ENCODE results near the gene PIGH.

DNA sequence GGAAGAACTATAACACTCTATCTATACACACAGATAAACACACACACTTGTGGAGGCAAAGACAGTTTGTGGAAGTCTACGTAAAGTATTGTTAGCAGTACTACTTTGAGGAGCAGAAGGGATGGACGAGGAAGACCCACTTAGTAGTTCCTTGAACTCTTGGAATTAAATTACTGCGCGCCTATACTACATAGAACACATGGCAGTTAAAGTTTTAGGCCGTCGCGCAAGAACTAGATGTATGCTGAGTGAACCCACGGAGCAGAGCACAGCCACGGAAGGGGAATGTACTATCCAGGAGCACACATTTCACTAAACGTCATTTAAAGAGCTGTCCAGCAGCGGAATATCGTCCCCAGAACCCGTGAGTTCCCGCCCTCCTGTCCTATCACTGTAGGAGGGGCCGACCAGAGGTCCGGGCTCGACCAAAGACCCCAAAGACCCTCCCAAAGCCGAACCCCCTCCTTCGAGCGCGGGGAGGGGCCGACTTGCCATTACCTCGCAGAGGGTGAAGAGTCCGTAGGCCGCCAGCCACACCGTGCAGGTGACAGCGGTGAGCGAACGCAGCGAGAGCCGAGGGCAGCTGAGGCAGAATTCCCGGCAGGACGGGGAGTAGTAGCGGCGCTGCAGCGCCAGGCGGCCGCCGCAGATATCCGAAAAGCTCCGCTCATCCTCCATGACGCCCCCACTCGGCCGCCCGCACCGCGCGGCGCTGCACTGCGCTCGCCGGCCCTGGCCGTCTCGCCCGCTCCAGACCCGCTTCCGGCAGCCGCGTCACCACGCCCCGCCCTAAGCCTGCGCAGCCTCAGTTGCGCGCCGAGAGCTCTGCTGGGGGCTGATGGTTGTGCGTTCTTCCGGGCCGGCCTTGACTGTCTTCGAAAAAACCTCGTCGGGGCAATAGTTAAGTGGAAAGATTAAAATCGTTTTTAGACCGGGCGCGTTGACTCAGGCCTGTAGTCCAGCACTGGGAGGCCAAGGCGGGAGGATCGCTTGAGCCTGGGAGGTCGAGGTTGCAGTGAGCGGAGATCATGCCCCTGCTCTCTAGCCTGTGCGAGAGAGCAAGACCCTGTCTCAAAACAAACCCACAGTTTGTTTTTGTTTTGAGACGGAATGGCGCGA lies at the start of gene PIGH:
PIGH (minus strand) TSS at position 743 of the 1,119 bp plus-strand sequence.
- PRO-cap, result bidirectional peak, plus-strand start at position 494 of the sequence, minus-strand start at position 321 of the sequence; bidirectional peak, plus-strand start at position 819 of the sequence, minus-strand start at position 736 of the sequence
- RAMPAGE, long total RNA, 2 experiments, result start-site peak on the minus strand in 2 of 2 experiments, centred at positions 731 to 745 of the sequence, 49 to 99 reads per replicate

DNA sequence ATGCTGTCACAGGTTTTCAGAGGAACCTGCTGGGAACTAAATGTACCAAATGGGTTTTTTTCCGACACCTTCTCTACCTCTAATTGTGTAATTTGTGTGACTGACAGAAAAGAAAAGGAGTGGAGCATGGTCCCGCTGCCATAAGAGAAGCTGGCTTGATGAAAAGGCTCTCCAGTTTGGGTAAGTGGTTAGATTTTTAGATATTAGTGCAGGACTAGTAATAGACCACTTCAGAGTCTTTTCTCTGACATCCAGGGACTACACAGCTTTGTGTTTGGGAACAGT lies 1.0 kb downstream of the ARG2 start:
- PRO-cap, result no peak
- RAMPAGE, long total RNA, 2 experiments, result no peak in any of the 2 experiments

GRCh38 chr14:67694649-67695249 lies 815 bp downstream of the RDH11 start:
- PRO-cap, result unidirectional peak, plus-strand start at chr14:67695156
- RAMPAGE, long total RNA, 2 experiments, result no peak in any of the 2 experiments

DNA sequence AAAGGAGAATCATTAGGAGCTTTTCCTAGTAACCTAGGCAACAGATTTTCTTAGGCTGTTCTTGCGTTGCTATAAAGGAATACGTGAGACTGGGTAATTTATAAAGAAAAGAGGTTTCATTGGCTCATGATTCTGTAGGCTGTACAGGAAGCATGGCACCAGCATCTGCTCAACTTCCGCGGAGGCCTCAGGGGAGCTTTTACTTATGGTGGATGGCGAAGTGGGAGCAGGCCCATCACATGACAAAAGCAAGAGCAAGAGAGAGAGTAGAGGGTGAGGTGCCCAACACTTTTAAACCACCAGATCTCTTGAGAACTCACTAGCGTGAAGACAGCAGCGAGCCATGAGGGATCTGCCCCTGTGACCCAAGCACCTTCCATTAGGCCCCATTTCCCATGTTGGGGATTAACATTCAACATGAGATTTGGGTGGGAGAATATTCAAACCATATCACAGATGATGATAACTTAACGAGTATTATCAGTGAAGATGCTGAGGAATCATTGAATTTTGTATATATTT lies 97.6 kb downstream of the RAD51B start:
- PRO-cap, result no peak
- RAMPAGE, long total RNA, 2 experiments, result no peak in any of the 2 experiments

DNA sequence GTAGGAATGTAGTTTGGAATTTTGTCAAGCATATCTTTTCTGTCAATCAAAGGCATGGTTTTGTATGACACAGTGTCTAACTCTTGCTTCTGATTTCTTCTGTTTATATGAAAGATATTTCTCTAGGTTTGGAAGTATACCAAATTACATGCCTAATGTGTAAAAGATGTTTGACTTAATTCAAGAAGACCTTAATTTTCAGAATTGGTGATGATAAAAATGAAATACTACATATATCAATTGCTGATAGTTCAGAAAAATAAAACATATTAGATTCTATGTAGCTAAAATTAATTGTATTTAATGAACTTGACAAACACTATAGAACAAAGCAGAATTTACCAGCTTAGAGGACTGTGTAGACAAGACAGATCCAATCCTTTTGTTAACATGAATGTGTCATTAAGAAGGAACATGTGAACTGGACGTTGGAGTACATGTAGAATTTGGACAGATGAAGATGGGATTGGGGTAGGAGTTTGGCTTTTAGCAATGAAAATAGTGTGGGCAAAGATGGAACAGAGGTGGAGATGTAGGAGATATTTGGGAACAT lies 135.9 kb downstream of the RAD51B start:
- PRO-cap, result no peak
- RAMPAGE, long total RNA, 2 experiments, result no peak in any of the 2 experiments

- PRO-cap, result no peak
- RAMPAGE, long total RNA, 2 experiments, result no peak in any of the 2 experiments
Observed at GRCh38 chr14:68124919-68125660, 305.5 kb downstream of the RAD51B start.

GRCh38 chr14:68143128-68144115 lies 323.8 kb downstream of the RAD51B start:
- PRO-cap, result no peak
- RAMPAGE, long total RNA, 2 experiments, result no peak in any of the 2 experiments

DNA sequence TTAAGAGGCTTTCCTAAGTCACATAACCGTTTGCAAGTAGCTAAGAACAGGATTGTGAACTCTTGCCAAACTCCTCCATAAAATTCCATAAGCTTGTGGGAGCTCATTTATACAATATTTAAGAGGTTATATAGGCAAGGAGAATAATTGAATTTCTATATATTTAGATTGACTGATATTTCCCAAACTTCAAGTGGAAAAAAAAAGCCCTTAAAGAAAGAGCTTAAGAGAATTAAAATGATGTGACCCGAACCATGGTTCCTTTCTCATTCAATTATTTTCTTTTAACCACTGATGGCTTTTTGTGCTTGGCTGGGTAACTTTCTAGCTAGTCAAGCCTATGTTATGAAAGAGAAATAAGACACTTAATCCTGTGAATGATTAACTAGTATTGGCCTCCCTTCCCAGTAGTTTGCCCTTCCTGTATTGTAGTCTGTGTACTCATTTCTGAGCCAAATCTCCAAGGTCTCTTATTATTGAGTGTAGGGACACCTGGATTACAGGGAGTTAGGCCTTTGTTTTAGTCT lies 352.9 kb downstream of the RAD51B start:
- PRO-cap, result no peak
- RAMPAGE, long total RNA, 2 experiments, result no peak in any of the 2 experiments

- PRO-cap, result no peak
- RAMPAGE, long total RNA, 2 experiments, result no peak in any of the 2 experiments
Observed at GRCh38 chr14:68282567-68283450, 463.2 kb downstream of the RAD51B start.

GRCh38 chr14:68331321-68331822 lies 461.5 kb downstream of the ZFP36L1 start:
- PRO-cap, result no peak
- RAMPAGE, long total RNA, 2 experiments, result no peak in any of the 2 experiments

DNA sequence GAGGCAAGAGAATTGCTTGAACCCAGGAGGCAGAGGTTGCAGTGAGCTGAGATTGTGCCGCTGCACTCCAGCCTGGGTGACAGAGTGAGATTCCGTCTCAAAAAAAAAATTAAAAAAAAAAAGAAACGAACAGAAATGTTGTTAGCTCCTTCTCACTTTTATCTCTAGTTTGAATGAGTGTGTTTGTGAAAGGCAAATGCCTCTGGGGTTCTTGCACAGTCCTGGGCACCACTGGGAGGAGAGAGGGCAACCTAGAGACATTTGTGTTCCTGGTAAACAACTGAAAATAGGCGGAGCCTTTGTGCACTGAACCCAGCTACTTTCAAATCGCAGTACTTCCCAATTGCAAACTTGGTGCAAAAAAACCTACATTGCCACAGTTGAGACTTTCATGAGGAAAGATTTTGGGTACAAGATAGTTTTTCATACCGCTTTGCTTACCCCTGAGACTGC lies 430.1 kb downstream of the ZFP36L1 start:
- PRO-cap, result no peak
- RAMPAGE, long total RNA, 2 experiments, result no peak in any of the 2 experiments

- PRO-cap, result no peak
- RAMPAGE, long total RNA, 2 experiments, result no peak in any of the 2 experiments
Observed at GRCh38 chr14:68482208-68482407, 310.8 kb downstream of the ZFP36L1 start.

DNA sequence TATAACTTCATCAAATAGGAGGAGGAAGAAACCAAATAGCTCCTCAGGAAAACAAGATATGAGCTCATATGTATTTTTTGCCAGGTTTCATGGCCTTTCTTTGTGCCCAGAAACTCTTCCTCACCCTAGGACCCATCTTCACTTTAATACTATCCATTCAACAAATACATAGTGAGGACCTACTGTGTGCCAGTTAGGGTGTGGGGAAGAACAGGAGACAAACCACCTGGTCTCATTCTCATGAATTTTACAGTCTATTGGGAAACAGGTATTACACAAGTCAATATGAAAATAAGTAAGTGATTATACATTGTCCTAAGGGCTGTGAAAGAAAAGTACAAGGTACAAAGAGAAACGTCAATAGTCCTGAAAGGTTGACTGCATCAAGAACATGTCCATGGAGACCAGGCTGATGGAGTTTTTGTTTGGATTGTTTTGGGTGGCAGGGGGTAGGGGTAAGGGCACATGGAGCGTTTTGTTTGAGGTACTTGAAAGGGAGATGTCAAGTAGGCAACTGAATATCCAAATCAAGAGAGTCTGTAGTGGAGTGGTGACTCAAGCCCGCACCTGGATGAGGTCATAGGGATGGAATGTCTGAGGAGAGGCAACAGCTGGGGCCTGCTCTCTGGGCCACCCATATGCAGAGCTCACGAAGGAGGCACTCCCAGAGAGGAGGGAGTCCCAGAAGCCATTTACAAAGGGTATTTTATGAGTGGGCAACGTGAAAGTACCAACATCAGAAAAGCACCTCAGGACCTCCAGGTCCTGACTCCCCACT lies 272.1 kb downstream of the ZFP36L1 start:
- PRO-cap, result no peak
- RAMPAGE, long total RNA, 2 experiments, result no peak in any of the 2 experiments

DNA sequence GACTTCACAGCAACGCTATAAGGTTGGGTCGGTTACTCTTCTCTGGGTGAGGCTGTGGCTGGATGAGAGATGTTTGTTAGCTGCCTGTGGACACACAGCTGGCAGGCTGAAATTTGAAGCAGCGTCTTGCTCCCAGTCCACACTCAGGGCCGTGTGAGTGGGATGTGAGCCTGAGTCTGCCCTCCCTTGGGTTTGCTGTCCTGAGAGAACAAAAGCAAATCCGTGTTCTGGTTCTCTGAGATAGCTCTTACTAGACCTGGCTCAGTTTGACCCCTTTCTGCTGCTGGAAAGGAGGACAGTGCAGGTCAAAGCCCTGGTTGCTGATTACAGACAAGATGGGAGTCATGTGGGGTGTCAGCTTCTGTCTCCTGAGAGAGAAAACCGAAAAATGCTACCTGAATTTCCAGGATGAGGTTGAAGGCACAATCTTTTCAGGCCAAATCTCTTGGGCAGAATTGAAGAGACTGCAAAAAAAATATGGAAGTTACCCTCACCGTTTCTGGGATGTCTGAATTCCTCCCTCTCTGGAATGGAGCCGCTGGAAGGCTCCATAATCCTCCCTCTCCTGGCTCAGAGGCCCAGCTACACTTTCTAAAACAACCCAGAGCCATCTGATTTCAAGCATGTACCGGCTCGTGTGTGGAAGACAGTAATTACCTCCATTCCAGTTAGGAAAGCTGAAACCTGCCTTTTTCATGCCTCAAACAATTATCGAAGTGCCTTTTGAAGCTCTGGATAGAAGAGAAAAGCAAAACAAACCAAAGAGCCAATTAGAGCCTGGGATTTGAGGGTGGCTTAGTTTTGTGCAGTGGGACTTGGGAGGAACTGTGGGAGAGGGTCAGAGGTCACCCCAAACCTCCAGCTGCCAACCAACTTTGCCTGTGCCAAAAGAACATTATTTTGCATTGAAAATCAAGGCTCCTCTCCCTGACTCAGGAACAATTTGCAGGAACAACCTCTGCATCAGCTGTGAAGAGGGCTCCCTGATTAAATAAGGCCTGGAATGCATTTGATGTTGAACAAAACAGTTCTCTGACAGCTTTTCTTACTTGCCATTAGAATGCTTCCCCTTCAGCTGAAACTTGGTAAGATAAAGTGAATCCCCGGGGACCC lies 270.6 kb downstream of the ZFP36L1 start:
- PRO-cap, result no peak
- RAMPAGE, long total RNA, 2 experiments, result no peak in any of the 2 experiments

GRCh38 chr14:68526393-68527185 lies 266.3 kb downstream of the ZFP36L1 start:
- PRO-cap, result unidirectional peak, plus-strand start at chr14:68526978
- RAMPAGE, long total RNA, 2 experiments, result no peak in any of the 2 experiments

DNA sequence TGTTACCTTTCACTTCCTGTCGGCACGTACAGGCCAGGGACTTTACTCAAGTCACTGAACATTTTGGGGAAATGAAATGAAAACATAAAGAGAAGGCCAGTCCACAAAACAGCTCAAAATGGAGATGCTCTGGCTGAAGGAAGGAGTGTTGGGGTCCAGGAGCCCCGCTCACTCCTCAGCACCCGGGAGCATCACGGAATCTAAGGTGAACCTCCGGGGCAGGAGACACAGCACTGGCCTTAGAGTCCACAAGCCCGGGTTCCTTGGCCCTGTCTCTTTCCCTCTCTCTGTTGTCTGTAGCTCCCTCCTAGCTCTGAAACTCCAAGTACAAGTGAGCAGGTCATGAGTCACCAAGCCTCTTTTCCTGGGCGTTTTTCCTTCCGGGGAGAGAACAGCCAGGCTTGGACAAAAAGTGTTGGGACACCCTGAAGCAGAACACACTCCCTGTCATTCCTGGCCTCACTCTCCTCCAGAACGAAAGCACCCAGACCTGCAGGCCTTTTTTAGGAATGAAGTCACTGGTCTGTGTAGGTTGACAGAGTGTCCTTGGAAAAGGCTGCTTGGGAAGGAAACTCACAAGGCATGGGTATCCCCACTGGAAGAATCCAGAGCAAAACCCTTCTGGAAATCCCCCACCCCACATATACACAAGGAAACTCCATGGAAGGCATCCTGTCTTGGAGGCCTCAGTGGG lies 245.4 kb downstream of the ZFP36L1 start:
- PRO-cap, result bidirectional peak, plus-strand start at position 450 of the sequence, minus-strand start at position 333 of the sequence
- RAMPAGE, long total RNA, 2 experiments, result no peak in any of the 2 experiments

DNA sequence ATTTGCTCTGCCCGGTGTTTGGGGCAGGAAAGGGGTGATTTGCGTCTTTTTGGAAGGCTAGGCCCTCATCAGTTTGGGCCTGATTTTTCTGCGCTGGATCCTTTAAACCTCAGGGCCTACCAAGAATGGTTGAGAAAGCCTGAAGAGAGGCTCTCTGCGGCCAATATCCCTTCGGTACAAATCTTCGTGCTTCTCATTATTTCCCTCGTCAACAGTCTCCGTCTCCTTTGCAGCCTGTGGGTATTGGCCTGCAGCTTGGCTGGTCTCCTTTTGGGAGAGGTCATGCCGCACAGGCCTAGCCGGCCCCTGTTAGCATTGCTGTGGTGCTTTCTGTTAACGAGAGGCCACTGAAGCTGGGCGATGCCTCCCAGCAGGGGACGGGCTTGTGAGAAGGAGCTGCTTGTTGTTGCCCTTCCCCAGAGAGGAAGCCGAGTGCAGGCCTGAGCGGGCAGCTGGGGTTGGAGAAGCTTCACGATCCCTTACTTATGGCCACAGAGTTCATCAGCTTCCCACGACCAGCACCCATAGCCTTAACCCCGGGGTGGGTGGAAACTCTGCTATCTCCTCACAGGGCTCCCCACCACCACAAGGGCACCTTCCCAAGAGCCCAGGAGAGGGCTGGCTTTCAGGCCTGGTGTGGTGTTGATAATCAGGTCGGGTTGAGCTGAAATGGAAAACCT lies 228.6 kb downstream of the ZFP36L1 start:
- PRO-cap, result no peak
- RAMPAGE, long total RNA, 2 experiments, result no peak in any of the 2 experiments

- PRO-cap, result no peak
- RAMPAGE, long total RNA, 2 experiments, result no peak in any of the 2 experiments
Observed at GRCh38 chr14:68571904-68572301, 221.0 kb downstream of the ZFP36L1 start.

DNA sequence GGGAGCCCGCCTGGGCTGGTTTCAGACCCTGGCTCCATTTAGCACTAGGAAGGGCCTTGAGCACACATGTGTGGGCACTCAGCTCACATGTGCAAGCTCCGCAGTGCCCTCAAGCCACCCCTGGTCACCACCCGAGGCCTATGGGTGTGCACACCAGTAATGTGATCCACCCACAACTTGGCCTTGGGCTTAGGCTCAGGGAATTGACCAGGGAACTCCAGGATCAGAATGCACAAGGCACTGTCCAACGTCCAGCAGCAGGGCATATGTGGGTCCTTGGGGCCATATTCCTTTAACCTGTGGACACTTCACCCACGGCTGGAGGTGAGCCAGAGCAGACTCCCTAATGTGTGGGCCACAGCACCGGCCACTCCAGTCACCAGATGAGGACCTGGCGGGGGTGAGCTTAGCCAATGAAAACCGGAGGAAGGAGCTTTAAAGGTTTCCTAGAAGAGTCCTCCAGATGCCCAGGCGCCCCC lies 209.2 kb downstream of the ZFP36L1 start:
- PRO-cap, result no peak
- RAMPAGE, long total RNA, 2 experiments, result no peak in any of the 2 experiments

- PRO-cap, result bidirectional peak, plus-strand start at chr14:68632441, minus-strand start at chr14:68632415
- RAMPAGE, long total RNA, 2 experiments, result no peak in any of the 2 experiments
Observed at GRCh38 chr14:68632234-68632530, 160.7 kb downstream of the ZFP36L1 start.